ENCODE results near the genes PHACTR3, CDH4 and SS18L1.

GRCh38 chr20:59002571-59003730 lies 4.1 kb downstream of the CTSZ start:
- PRO-cap: no peak

GRCh38 chr20:59120919-59121412 lies 42.7 kb upstream of the ZNF831 start:
- PRO-cap: no peak

GRCh38 chr20:59195512-59196056 lies 32.0 kb downstream of the ZNF831 start:
- PRO-cap: no peak

- PRO-cap: no peak
Observed at GRCh38 chr20:59583365-59583818, 20.9 kb upstream of the PHACTR3 start.

- PRO-cap: no peak
Observed at GRCh38 chr20:59603711-59604576, at the start of gene PHACTR3. Gene PHACTR3 (plus strand): TSS chr20:59604540.

GRCh38 chr20:59605144-59605867 lies 966 bp downstream of the PHACTR3 start:
- PRO-cap: no peak

DNA sequence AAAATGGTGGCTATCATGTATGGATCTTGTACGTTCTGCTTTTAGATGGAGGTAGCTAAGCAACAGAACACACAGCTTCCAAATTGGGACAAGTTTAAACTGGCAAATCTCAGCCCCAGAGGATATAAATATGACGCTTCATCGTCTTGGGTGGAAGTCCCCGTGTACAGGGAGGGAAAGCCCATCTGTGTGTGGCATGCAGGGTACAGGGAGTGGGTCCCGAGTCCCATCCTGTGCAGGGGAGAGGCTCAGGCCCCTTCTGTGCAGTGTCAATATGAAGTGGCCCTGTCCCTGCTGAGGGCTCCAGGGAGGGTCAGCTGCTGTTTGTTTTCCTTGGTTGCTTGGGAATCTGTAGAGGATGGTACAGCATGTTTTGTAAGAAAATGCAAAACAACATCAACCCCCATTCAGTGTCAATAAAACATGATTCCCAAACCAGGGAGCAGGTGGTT lies 113.0 kb downstream of the SYCP2 start:
- PRO-cap: no peak

DNA sequence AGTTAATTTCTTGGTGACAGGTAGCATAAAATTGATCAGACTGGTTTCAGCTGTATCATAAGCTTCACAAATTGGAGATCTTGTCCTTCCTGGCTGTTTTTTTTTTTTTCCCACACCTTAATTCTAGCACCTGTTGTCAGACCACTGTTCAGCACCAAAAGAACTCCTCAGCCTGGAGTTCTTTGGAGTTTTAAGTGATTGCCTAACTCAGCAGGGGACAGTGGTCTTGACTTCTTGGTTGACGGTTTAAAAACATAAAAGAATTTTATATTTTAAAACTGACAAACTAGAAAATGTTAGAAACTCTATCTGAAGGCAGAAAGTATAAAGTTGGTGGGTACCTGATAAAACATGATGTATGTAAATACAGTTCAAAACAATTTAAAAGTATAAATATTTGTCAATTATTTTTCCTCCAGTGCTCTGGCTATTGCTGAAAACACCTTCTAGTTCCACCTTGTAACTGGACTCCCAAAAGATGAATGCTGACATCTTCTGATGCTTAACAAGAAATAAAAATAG lies 2.5 kb downstream of the PPP1R3D start:
- PRO-cap: no peak

GRCh38 chr20:60057265-60057833 lies 99.1 kb downstream of the CDH26 start:
- PRO-cap: no peak

DNA sequence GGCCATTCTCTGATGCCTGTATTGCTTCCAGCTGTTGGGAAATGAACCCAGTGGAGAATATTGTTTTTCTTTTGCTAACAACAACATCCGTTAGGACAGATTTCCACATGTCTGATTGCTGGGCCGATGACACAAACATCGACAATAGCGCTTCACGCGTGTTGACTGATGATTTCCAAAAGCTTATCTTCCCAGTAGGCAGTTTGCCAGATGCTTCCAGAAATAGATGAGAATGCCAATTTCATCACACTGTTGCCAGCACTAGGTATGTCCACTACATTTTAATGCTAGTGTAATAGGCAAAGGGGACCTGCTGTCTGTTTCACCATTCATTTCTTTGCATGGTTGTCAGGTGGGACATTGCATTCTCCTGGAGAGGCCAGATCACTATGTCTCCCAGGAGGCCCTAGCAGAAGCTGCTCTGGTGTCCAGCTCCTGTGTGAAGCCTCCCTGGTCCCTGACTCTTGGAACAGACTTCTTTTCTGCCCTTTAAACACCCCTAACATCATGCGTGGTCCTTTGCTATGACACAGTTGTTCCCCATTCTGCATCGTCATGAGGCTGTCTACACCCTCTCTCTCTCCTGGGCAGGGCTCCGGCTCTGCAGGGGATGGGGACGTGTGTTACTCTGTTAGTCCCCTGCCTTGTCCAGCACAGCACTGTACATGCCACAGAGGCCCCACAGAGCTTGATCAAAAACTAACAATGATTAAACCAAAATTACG lies 181.6 kb downstream of the CDH26 start:
- PRO-cap: no peak

- PRO-cap: bidirectional peak, plus-strand start at chr20:61252261, minus-strand start at chr20:61252154
Observed at GRCh38 chr20:61251923-61252623, at the start of gene CDH4. Gene CDH4 (plus strand): TSS chr20:61252261.

- PRO-cap: no peak
Observed at GRCh38 chr20:62011660-62012022, 54.0 kb downstream of the TAF4 start.

- PRO-cap: no peak
Observed at GRCh38 chr20:62025918-62026581, 39.6 kb downstream of the TAF4 start.

- PRO-cap: no peak
Observed at GRCh38 chr20:62051751-62052187, 13.9 kb downstream of the TAF4 start.

GRCh38 chr20:62122801-62123421 lies 636 bp downstream of the LSM14B start:
- PRO-cap: bidirectional peak, plus-strand start at chr20:62123150, minus-strand start at chr20:62123021

DNA sequence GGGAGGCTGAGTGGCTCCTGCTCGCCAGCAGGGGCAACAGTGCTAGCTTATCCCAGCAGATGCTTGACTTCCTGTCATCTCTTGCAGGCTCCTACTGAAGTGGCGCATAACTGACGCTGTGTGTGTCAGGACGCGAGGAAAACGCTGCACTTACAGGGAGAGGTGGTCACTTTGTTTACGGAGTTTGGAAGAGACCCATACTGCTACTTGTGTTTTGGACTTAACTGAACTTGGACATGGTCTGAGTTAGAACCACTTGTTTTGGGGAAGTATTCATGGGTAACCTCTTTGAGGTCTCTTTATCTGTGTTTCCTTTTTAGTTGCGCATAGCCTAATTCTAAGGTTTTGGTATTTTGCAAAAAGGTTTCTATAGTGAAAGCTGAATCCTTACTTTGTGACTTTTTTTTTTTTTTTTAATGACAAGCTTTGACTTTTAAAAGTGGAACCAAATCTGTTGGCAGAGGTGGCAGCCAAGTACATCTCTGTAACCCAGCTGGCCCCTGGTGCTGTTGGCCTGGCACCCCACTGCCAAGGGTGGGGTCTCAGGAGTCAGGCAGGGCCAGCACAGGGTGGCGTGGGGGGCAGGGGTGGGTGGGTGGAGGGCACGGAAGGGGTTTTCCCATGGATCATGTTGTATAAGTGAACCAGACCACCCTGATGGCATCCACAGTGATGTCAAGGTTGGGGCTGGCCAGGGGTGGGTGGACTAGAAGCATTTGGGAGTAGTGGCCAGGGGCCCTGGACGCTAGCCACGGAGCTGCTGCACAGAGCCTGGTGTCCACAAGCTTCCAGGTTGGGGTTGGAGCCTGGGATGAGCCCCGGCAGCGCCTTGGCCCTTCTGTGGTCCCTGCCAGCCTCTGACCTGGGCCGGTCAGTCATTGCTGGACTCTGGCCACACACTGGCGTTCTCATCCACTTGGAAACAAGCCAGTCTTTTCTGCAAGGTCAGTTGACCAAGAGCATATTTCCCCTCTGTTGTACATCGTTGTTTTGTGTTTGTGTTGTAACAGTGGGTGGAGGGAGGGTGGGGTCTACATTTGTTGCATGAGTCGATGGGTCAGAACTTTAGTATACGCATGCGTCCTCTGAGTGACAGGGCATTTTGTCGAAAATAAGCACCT lies 8.8 kb downstream of the PSMA7 start:
- PRO-cap: no peak

GRCh38 chr20:62143672-62143997 lies at the start of gene SS18L1:
Gene SS18L1 (plus strand): TSS chr20:62143769.
- PRO-cap: bidirectional peak, plus-strand start at chr20:62143745, minus-strand start at chr20:62143363

GRCh38 chr20:62145948-62146862 lies 2.6 kb downstream of the SS18L1 start:
- PRO-cap: no peak

- PRO-cap: no peak
Observed at GRCh38 chr20:62161232-62161733, 17.7 kb downstream of the SS18L1 start.

DNA sequence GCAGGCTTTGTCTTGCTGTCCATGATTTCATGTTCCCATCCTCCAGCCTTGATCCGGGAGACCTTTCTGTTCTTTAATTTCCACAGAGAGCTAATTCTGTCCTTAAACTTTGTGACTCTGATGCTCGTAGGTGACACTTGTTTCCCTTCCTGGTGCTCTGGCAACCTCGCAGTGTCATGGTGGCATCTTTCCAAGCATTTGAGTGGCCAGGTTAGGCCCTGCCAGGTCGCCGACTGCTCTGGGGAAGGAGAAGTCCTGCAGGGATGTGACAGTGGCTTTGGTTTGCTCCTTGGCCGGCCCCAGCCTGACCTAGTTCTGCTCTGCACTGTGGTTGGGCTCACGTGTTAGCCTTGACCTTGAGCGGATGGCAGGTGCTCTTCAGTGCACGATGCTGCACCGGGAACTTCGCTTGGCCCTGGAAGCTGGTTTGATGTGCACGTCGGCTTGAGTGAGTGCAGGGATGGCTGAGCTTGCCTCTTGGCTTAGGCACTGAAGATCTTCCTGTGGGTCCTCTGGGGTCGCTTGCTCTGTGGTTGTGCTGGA lies 8.5 kb downstream of the OSBPL2 start:
- PRO-cap: no peak

All from WTC11 (cell line).